HT-29 (cell line): ENCODE measurements around the gene SENP5.

GRCh38 chr3:195863054-195864157 is 44.9 kb downstream of the TNK2 start:
- RAMPAGE, long total RNA = no peak

- RAMPAGE, long total RNA = no peak
Measured at GRCh38 chr3:195872068-195872811, 36.1 kb downstream of the TNK2 start.

DNA sequence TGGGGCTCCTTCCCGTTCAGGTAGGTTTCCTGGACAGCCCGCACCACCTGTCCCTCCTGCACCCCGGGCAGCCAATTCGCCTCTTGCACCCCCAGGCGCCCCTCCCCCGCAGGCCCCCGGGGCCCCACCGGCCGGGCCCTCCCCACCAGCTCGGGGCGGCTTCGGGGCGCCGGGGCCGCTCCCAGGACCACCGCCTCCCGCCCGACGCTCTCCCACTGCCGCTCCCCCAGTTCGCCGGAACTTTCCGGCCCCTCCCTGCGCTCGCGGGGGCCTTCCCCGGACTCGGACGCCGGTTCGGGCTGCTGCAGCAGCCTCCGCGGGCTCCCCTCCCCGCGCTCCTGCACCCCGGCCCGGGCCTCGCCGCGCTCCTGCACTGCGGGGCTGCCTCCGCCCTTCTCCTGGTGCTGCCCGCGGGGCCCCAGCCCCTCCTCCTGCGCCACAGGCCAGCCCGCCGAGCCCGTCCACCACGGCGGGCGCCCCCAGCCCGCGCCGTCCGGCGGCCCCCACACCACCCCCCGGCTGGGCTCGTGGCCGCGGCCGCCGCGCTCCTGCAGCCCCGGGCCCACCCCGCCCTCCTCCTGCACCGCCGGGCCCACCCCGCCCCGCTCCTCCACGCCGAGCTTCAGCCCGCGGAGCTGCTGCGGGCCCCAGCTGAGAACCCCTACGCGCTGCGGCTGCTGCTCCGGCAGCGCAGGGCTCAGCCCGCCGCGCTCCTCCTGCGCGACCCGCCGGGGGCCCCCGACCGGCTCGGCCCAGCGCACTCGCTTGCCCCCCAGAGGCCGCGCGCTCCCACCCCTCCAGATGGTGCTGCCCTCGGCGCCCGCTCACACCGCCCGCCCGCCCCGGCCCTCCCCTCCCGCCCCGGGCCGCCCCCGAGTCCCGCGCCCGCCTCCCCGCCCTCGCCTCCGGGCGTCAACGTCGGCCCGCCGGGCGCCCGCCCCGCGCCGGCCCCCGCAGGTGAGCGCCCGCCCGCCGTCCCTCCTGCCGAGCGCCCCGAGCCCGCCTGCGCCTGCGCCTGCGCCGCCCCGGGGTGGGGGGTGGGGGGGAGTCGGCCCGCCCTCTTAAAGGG is 742 bp upstream of the TNK2 start:
- RAMPAGE, long total RNA = no peak

- RAMPAGE, long total RNA = no peak
Measured at GRCh38 chr3:195944465-195945128, 36.2 kb upstream of the TNK2 start.

DNA sequence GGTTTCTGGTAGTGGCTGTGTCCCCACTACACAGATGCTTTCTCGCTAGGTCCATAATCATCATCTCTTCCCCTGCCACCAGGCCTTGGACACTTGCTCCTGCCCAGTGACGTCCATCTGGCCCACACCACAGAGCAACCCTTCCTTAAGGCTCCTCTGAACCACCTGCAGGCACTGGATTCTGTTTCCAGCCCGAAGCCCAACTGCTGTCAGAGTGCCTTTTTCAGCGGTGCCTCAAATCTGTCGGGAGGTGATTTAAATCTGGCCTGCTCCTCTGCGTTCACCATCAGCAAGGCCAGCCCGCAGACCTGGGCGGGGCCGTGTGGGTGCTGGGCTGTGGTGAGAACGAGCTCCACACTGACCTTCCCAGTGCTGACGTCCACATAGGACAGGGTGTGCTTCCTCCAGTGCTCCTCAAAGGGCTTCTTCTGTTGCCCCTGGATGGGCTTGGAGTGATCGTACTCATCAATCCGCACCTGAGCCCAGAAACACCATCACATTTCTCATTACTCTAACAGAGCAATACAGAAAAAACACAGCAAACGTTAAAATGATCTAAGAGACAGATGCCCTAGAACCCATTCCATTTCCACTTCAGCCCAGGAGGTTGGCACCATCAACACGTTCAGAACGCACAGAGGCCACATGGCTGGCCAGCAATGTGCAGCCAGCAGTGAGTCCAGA is 56.9 kb upstream of the TNK2 start:
- RAMPAGE, long total RNA = no peak

DNA sequence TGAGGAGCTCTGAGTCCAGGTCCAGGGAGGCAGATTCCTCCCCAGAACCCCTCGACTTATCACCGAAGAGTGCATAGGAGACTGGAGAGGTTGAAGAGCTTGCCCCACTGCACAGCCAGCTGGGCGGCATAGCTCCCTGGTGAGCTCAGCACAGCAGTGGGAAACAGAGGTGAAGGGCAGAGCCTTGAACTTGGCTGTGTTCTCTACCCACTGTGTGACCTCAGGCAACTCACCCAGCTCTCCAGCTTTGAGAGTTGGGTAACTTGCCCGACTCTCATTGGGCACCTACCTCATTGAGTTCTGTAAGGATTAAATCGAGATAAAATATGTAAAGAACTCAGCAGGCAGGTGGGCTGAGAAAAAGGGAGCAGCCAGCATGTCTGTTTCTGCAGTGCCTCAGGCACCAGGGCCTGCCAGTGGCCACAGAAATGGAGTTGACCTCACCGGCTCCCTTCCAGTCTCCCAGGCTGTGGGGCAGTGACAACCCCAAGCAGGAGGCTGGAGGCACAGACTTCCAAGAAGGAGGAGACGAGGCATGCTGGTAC is 54.1 kb upstream of the TFRC start:
- RAMPAGE, long total RNA = no peak

DNA sequence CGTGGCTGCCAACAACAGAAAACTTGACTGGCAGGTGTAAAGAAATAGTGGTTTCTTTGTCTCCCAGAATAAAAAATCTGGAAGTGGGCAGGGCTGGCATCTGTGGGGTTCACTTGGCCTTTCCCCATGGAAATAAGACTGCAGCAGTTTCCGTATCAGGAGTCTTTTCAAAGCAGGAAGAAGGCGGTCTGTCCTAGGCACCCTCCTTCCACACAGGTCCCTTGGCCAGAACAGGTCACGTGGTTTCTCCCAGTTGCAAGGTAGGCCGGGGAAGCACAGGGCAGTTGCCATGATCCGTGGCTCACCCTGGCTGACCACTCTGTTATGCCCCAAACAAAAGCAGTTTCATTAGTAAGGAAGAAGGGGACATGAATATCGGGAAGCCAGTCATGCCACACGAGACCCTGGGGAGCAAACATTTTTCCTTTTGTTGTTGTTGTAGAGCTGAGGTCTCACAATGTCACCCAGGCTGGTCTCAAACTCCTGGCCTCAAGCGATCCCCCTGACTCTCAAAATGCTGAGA is 45.3 kb downstream of the ZDHHC19 start:
- RAMPAGE, long total RNA = no peak

- RAMPAGE, long total RNA = no peak
Measured at GRCh38 chr3:196170846-196171262, 40.3 kb downstream of the ZDHHC19 start.

- RAMPAGE, long total RNA = no peak
Measured at GRCh38 chr3:196177453-196177795, 33.8 kb downstream of the ZDHHC19 start.

DNA sequence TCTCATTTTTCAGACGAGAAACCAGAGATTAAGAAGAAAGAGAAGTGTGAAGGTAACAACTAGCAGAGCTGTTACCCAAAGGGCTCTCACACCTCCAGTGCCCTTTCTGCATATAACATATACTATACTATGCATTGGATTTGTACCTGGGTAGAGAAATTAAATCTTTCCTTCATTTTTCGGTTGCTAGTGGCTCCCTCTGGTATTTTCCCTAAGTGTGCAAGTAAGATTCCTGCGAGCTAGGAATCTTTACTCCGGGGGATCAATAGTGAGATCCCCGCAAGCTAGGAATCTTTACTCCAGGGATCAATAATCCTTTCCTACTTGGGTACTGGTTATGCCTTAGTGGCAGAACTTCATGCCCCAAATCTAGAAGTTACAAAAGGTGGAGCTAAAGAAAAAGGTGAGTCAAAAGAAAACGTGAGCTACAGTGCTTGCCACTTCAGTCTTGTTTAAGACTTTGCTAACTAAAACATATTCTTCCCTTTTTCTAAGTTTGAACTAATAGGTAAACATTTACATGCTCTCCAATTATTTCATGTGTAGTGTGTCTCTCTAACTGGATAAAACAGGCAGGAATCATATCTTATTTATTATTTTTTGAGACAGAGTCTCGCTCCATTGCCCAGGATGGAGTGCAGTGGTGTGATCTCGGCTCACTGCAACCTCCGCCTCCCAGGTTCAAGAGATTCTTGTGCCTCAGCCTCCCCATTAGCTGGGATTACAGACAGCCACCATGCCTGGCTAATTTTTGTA is 13.7 kb upstream of the TM4SF19 start:
- RAMPAGE, long total RNA = no peak

DNA sequence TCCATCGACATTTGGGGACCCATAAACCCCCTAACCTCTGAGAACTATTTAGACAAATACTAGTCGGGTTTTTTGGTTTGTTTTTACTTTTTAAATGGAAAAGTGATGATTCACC is 1.0 kb downstream of the RNF168 start:
- RAMPAGE, long total RNA = no peak

- RAMPAGE, long total RNA = no peak
Measured at GRCh38 chr3:196623456-196623746, 16.1 kb upstream of the NRROS start.

DNA sequence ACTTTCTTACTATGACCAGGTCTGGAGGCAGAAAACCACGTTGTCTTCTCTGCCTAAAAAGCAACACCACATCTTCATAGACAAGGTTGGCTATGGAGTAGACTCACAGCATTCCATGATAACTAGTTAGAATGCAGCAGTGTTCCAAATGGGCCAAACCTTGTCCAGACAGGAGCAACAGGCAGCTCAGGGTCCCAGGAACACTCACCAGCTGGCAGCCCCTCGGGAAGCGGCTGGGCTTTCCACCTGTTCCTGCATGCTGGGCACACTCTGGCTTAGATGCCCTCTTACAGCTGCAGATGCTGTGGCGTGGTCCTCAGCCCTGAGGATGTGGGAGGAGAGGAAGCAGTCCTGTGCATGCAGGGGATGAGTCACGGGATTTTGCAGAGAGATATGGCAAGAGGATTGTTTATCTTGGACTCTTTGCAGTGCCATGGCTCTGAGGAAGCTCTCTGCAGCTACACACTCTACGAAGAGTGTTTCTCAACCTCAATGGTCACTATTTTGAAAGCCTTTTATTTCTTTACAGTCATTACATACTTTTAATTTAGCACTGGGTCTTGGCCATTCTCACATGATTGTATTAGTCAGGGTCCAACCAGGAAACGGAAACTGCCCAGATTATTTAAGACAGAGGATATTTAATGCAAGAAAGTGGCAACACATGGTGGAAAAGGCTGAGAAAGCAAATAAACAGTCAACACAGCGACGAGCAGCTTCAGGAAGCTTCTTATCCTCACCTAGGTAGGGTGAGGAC is 11.4 kb downstream of the NRROS start:
- RAMPAGE, long total RNA = no peak

- RAMPAGE, long total RNA = no peak
Measured at GRCh38 chr3:196657610-196658347, 18.3 kb downstream of the NRROS start.

DNA sequence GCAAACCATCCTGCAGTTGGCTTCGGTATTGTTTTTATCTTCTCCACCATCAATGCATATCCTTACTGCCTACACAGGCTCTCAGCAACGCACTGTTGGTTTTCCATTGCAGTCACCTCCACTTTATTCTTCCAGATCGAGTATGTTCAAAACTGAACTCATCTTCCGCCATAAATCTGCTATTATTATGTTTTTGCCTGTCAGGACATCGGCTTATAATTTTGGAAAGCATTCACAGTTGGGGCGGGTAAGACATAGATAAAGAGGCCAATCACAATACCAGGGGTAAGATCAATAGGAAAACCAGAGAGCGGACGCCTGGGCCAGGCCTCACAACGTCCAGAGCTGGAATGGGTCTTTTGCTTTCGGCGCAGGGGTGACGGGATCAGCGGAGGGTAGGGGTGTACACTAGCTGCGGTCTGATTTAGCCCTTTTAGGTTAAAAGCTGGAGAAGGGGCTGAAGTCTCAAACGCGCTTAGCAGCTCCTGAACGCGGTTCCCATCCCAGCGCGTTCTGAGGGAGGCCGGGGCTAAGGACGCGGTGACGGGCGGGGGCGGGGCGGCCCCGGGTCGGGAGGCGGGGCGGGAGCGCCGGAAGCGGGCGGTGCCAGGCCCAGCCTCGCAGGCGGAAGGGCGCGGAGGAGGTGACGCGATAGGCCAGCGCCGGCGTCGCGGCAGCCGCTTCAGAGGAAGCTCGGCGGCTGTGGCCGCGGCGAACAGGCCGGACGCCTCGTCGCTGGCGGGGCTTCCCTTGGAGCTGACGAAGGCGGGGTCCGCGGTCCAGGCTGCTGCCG is at the start of gene SENP5:
SENP5 (plus strand) TSS at position 685 of the 793 bp plus-strand sequence.
- RAMPAGE, long total RNA = no peak

DNA sequence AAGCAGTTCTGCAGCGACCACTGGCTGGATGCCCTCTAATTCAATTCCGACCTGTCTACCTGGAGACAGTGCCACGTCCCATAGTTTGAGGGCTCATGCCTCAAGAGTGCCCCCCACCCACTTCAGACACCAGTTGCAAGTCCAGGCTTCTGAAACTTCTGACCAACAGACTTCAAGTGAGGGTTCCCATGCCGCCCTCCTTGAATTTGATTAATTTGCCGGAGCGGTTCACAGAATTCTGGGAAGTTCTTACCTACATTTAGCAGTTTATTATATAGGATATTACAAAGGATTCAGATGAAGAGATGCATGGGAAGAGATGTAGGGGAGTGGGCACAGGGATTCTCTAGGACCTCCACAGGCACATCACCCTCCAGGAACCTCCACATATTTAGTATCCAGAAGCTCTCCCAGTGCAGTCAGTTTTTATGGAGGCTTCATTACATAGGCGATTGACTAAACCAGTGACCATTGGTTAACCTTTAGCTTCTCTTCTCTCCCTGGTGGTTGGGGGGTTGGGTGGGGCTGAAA is 36.9 kb downstream of the NCBP2 start:
- RAMPAGE, long total RNA = no peak

GRCh38 chr3:197065115-197066025 is 35.8 kb upstream of the MELTF start:
- RAMPAGE, long total RNA = no peak

DNA sequence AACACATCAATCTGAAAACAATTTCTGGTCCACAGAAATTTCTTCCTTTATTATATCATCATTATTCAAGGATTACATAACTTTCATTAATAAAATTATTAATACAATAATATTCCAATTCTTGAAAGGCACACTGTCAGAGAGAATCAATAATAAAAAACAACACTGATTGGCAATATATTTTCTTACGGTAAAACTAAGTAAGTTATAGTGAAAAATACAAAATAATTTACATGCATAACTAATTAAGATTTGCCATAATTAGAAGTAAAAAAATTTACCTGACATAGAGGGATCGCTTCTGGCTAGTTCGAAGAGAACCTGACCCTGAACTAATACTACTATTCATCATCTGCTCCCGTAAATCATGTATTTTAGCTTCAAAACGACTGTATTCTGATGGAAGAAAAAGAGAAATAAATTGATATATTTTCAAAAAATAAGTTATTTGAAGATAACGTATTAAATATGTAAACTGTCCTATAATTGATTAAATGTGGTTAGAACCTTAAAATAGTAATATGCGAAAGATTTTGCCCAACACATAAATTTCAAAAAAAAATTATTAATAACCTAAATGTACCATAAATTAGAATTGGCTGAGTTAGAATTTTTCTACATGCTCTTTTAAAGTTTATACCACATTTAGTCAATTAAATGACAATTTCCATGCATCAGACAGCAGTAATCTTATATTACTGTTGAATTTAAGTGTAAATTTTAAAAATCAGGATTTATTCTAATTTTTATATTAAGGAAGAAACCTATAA is 61.2 kb upstream of the MELTF start:
- RAMPAGE, long total RNA = no peak

DNA sequence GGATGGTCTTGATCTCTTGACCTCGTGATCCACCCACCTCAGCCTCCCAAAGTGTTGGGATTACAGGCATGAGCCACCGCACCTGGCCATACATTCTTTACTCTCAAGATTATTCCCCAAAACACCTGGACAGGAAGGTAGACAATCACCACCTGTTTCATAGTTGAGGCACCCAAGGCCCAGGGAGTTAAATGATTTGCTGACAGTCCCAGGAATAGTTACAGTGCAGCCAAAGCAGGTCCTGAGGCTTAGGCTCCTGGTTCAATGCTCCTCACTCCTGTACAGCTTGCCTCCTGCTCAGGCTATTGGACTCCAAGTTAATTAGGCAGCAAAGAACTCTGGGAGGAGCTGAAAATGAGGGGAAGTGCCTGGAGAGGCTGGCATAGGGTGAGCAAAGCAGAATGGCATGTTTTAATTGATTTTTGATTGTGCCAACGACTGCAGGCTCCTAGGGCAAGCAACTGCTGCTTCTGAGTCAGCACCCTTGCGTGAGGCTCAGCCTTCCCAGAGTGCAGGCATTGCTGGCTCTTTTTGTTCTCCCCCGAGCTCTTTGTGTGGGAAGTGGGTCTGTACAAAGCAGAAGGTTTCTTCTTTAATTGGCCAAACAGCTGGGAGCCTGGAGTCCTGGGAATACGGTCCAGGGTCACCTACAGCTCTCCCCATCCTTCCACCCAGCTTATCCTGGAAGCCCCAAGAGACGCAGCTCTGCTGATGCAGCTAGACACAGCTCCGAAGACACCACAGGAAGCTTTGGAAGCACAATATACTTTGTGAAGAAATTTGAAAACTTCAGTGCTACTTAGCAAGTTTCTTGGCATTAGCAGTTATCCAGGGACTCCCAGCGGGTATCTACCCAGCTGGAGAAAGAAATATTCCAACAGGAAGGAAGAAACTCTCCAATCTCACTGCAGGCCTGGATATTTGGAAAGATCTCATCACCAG is 77.0 kb downstream of the BDH1 start:
- RAMPAGE, long total RNA = no peak

GRCh38 chr3:197522063-197522927 is 33.5 kb downstream of the BDH1 start:
- RAMPAGE, long total RNA = no peak